Cerebellum (tissue), 5 donors: ENCODE measurements around a stretch of chr10.

- PRO-cap, 3 experiments, result no peak in any of the 3 experiments
- RAMPAGE, long total RNA, result no peak
These were observed 892.9 kb downstream of the LRMDA start for GRCh38 chr10:76324315-76324712.

GRCh38 chr10:76432958-76434040, 1001.9 kb downstream of the LRMDA start:
- PRO-cap, 3 experiments, result no peak in any of the 3 experiments
- RAMPAGE, long total RNA, result no peak

- PRO-cap, 3 experiments, result no peak in any of the 3 experiments
- RAMPAGE, long total RNA, result no peak
These were observed 350.8 kb downstream of the KCNMA1 start for GRCh38 chr10:77286727-77287197.

DNA sequence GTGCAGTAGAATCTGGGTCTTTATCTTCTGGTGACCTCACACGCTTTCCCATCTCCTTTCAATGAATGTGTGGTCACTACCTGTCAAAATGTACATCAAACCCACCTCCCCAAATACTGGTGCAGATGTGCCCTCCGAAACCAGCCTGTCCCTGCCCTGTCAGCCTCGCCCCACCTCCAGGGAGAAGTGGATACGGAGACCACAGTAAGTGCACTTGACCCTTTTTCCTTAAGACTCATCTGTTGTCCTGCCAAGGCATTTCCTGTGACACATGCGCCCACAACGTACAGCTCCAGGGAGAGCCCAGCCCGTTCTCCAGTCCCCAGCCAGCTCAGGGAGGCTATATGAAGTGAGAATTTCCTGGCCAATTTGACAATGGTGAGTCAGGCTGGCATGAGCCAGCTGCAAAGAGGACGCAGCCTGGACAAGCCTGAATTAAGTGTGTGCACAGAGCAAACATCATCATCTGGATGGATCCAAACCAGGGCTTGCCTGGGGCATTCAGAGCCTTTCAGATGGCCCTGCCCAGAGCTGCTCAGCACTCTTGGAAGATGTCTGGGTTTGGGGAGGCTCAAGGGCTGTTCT, 244.8 kb downstream of the KCNMA1 start:
- PRO-cap, 3 experiments, result no peak in any of the 3 experiments
- RAMPAGE, long total RNA, result no peak

GRCh38 chr10:77502056-77502843, 135.4 kb downstream of the KCNMA1 start:
- PRO-cap, 3 experiments, result no peak in any of the 3 experiments
- RAMPAGE, long total RNA, result no peak

DNA sequence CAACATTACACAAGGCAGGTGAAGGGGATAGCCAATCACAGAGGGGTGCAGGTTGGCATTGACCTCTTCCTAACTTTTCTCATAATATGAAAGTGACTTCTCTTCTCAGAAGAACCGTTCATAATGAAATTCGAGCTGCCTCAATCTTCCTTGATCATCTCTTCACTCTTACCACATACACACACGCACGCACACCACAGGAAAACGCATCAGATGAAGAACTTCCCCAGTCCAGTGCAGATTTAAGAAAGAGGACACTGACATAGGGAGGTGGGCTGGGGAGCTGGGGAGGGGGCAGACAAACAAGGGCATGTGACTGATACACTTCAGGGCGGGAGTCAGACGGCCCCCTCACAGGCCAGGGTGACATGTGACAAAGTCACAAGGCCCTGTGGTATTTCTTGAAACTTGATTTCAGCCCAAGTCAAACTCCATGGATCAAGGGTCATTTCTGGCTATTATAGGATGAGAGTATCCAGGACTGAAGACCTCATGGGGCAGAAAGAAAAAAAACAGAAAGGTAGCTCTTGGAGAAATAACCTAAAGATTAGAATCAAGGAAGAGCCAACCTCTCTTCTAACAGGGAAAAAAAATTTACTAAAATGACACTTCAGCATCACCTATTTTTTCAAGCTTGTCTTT, 82.6 kb downstream of the KCNMA1 start:
- PRO-cap, 3 experiments, result no peak in any of the 3 experiments
- RAMPAGE, long total RNA, result no peak

GRCh38 chr10:77592791-77593394, 44.7 kb downstream of the KCNMA1 start:
- PRO-cap, 3 experiments, result no peak in any of the 3 experiments
- RAMPAGE, long total RNA, result no peak

GRCh38 chr10:77601533-77602079, 36.0 kb downstream of the KCNMA1 start:
- PRO-cap, 3 experiments, result no peak in any of the 3 experiments
- RAMPAGE, long total RNA, result no peak

GRCh38 chr10:77901719-77902592, 24.6 kb downstream of the DLG5 start:
- PRO-cap, 3 experiments, result no peak in any of the 3 experiments
- RAMPAGE, long total RNA, result no peak

DNA sequence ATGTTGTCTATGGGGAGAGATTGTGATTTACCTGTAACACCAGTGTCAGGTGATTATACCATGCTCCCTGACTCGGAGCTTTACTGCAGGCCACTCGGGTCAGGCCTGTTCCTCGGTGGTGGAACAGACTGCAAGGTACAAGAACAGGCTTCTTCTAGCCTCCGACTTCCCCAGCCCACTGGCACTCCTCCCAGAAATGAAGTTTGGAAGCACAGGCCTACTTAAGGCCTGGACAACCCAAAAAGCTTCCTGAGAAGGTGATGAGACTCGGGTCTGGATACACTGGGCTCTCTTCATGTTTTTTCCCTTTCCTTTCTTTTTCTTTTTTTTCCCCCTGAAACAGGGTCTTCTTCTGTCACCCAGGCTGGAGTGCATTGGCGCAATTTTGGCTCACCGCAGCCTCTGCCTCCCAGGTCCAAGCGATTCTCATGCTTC, 42.7 kb upstream of the DLG5 start:
- PRO-cap, 3 experiments, result no peak in any of the 3 experiments
- RAMPAGE, long total RNA, result no peak

DNA sequence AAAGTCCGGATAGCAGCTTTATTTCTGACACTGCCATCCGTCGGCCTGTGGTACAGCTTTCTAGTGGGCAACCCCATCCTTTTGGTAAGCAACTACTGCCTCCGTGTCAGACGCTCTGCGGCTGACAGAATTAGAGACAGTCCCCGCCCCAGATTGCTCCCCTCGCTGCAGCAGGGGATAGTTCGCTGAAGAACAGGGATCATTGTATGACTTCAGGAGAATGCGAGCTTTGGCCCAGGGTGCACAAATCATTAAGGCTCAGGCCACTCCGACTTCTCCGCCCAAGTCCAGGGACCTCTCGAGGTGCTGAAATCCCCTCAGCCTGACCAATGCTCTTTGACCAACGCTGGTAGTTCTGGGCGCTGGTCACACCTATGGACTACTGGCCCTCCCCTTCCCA, 447 bp downstream of the POLR3A start:
- PRO-cap, 3 experiments, result no peak in any of the 3 experiments
- RAMPAGE, long total RNA, result no peak

GRCh38 chr10:78948644-78949088, 120.1 kb upstream of the ZMIZ1 start:
- PRO-cap, 3 experiments, result no peak in any of the 3 experiments
- RAMPAGE, long total RNA, result no peak

GRCh38 chr10:78963746-78964156, 105.0 kb upstream of the ZMIZ1 start:
- PRO-cap, 3 experiments, result peak in 1 of 3 experiments; most common plus-strand start chr10:78963897 (in 1)
- RAMPAGE, long total RNA, result no peak

- PRO-cap, 3 experiments, result no peak in any of the 3 experiments
- RAMPAGE, long total RNA, result no peak
These were observed 48.9 kb upstream of the ZMIZ1 start for GRCh38 chr10:79019945-79020174.

GRCh38 chr10:79059101-79059736, 9.5 kb upstream of the ZMIZ1 start:
- PRO-cap, 3 experiments, result no peak in any of the 3 experiments
- RAMPAGE, long total RNA, result no peak

DNA sequence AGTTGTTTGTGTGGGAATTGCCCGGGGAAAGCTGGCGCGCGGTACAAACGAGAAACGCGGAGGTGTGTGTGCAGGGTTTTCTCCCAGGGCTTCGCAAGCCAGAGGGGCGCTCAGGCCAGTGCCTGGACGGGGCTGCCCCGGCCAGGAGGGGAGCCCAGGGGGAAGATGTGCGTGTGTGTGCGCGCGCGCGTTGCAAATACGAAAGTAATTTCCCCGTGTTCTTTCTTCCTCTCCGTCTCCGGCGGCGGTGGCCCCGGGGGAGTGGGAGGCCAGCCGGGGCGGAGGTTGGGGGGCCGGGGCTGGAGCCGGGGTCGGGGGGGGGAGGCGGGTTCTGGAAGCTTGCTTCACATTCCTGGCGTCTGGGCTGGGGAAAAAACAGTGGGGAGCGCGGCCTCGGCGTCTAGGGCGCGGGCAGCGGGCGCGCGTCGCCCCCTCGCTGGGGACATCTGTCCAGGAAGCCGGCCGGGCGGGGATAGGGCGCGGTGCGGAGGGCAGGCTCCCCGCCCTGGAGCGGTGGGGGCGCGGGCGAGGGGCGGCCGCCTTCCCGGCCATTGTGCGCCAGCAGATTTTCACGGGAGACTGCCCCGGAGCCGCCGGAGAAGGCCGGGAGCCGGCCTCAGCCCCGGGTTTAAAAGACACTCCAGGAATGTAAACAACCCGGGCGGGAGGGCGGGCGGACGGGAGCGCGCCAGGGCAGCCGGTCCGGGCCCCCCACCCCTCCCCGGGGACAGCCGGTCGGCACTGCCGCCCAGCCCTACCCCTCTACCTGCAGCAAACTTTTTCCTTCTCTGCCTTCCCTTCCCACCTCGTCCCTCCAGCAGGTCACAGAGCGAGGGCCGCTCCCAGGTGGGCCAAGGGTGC, 1.3 kb downstream of the ZMIZ1 start:
- PRO-cap, 3 experiments, result peak in 2 of 3 experiments; most common plus-strand start position 449 of the sequence (in 1); most common minus-strand start position 448 of the sequence (in 2)
- RAMPAGE, long total RNA, result no peak

DNA sequence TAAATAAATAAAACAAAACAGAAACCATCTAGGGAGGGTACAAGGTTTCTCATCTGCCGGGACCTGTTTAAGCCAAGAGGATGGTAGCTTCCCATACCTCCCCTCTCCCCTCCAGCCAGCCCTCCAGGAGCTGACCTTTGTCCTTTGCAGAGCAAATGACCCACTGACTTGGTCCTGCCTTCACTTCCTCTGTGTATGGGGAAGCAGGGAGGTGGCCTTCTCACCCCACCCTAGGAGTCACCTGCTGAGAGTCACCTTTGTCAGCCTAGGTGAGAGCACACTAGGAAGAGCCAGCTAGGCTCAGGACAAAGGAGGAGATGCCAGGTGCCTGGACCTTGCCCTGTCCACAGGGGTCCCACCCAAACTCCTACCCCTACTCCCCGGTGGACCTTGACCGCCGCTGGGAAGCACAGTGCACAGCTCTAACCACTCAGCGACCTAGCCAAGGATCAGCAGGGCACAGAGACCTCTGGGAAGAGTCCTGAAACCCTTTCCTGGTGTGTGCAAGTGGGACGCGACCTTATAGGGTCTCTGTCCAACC, 8.1 kb downstream of the ZMIZ1 start:
- PRO-cap, 3 experiments, result no peak in any of the 3 experiments
- RAMPAGE, long total RNA, result no peak

DNA sequence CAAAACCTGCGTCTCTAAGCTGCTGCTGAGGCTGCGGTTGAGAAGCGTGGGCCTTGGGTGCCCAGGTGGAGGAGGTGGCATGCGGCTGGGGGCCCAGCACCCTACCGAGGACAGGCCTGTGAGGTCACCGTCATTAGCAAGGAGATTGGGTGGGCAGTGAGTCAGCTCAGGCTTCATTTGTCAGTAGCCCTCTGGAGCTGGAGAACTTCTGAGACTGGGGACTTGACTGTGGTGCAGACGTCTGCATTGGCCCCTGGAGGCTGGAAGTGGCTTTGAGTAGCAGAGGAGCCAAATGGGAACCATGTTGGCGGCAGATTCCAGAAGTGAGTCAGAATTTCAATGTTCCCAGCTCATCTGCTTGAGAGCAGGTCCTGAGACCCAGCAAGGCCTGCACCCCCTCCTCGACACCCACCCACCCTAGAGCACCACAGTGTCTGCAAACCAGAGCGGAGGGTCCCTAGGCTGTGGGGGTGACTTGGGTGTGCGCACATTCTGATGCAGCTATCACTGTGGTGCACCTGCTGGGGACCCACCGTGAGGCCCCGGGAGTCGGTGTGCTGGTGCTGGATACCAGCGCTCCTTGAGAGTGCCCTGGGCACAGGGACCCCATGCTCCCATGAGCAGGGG, 30.1 kb downstream of the ZMIZ1 start:
- PRO-cap, 3 experiments, result no peak in any of the 3 experiments
- RAMPAGE, long total RNA, result no peak

GRCh38 chr10:79101560-79102061, 32.8 kb downstream of the ZMIZ1 start:
- PRO-cap, 3 experiments, result no peak in any of the 3 experiments
- RAMPAGE, long total RNA, result no peak

- PRO-cap, 3 experiments, result no peak in any of the 3 experiments
- RAMPAGE, long total RNA, result no peak
These were observed 97.8 kb downstream of the ZMIZ1 start for GRCh38 chr10:79166374-79167062.